Rectum (tissue), 1 donor: ENCODE data around the genes KLHL8, FAM13A and CCSER1.

- PRO-cap: no peak
Measured at GRCh38 chr4:86999171-87000021, 64.6 kb downstream of the AFF1 start.

DNA sequence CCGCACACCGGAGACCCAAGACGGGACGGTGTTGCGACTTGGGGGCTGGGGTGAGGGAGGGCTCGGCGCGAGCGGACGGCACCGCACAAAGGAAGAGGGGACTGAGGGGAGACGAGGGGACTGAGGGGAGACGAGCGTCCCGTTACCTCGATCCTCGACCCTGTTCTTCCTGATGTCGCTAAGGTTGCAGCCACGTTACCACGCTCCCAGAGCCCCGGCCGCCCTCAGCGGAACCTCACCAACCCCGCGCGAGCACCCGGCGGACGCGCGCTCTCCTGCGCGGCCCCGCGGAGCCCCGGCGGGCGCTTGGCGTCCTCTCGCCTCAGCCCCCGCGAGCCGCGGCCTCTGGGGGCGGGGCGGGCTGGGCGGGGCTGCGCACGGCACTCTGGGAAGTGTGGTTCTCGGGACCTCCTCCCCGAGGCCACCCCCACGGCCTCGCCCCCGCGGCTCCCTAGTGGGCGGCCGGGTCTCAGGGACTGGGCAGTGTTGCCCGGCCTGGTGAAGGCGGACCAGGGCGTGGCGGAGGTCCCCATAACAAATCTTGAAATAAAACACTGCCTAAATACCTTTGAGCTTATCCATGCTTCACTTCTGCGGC is at the start of gene KLHL8:
TSS of gene KLHL8 (minus strand) at position 347 of the 598 bp plus-strand sequence.
- PRO-cap: bidirectional peak, plus-strand start at position 483 of the sequence, minus-strand start at position 347 of the sequence

DNA sequence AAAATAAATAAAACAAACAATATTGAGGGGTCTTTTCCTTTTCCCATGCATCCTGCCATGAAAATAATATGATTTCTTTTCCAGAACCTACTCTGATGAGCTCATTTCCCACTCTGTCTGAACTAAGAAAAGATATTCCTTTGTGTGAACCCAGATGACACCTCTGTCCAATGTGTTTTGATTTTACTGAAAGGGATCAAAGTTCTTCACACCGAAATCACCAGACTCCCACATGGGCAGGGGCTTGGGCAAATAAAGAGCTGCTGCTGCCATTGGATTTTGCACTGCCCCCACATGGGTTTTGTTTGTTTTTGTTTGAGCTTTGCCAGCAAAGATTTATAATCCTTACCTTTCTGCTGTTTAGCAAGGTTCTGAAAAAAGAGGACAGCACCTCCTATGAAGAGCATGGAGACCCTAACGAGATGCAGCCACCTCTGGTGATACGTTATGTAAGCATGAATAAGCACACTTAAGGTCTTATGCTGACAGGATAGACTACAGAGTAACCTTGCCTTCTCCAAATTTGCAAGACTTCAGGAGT is 44.4 kb downstream of the HSD17B13 start:
- PRO-cap: no peak

GRCh38 chr4:87510305-87510989 is 18.7 kb downstream of the SPARCL1 start:
- PRO-cap: no peak

GRCh38 chr4:87530710-87531366 is 1.7 kb upstream of the SPARCL1 start:
- PRO-cap: bidirectional peak, plus-strand start at chr4:87531146, minus-strand start at chr4:87530981

GRCh38 chr4:87892213-87892790 is 59.5 kb downstream of the MEPE start:
- PRO-cap: no peak

- PRO-cap: no peak
Measured at GRCh38 chr4:87924048-87924531, 51.4 kb upstream of the SPP1 start.

GRCh38 chr4:88051613-88052220 is 44.3 kb downstream of the PKD2 start:
- PRO-cap: no peak

- PRO-cap: no peak
Measured at GRCh38 chr4:88286967-88287345, 2.6 kb upstream of the PPM1K start.

GRCh38 chr4:88341035-88341574 is 37.5 kb upstream of the HERC6 start:
- PRO-cap: no peak

GRCh38 chr4:88591560-88592075 is 662 bp upstream of the HERC3 start:
- PRO-cap: bidirectional peak, plus-strand start at chr4:88591925, minus-strand start at chr4:88591922

DNA sequence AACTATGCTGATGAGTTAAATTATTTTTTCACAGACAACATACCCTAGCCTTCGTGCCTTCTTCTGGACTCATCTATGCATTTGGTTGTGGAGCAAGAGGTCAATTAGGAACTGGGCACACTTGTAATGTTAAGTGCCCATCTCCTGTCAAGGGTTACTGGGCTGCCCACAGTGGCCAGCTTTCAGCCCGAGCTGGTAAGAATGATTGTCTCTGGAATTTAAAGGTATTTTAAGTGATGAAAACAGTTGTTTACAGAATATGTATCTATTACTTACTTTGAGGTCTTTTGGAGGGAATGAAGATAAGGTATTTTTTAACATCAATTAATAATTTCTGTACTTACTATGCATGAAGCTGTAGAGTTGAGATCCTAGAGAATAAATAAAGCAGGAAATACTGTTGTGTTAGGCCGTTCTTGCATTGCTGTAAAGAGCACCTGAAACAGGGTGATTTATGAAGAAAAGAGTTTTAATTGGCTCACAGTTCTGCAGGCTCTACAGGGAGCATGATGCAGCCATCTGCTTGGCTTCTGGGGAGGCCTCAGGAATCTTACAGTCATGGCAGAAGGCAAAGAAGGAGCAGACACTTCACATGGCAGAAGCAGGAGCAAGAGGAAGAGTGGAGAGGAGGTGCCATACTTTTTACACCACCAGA is 41.7 kb downstream of the NAP1L5 start:
- PRO-cap: no peak

DNA sequence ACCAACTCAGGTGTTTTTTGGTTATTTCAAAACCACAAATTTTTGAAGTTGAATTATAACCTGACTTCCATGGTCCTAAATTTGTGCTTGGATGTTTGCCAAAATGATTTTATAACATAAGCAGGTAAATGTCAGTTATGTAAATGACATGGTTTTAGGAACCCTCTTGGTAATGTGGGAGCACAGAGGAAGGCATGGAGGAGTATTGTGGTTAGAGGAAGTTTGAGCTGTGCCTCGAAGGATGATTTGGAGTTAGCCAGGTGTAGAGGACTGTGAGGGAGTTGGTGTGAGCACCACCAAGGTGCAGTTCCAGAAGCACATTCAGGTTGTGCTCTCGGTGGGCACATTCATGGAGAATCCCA is 40.1 kb downstream of the NAP1L5 start:
- PRO-cap: no peak

DNA sequence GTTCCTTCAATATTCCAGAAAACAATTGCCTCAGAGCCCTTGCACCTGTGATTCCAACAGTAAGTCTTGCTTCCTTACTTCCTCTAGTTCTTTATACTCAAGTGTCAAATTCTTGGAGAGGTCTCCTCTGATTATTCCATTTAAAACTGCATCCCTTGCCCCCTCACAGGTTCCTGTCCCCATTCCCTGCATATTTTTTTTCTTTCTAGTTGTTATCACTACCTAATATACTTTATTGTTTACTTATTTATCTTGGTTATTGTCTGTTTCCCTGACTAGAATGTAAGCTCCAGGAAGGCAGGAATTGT is 81.2 kb upstream of the NAP1L5 start:
- PRO-cap: no peak

- PRO-cap: no peak
Measured at GRCh38 chr4:88826717-88827309, 129.2 kb upstream of the NAP1L5 start.

DNA sequence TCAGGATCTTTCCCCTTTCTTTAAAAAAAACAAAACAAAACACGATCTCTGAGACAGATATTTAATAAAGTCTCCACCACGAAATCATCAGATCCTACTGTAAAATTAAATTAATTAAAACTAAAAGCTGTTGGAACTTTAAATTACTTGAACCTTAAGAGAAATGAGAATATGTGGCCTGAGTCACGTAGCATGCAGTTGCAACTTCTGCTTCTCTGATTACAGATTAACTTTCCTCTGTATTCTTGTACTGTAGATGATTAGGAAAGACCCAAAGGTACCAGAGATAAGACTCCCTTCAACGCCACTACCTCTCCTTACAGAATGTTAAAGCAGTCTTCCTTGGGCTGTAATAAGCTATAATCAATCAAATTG is 47.9 kb downstream of the FAM13A start:
- PRO-cap: unidirectional peak, plus-strand start at position 274 of the sequence

- PRO-cap: bidirectional peak, plus-strand start at chr4:89057267, minus-strand start at chr4:89057166
Measured at GRCh38 chr4:89056678-89057585, at the start of gene FAM13A. Gene FAM13A, minus strand, starts transcription at chr4:89057185.

DNA sequence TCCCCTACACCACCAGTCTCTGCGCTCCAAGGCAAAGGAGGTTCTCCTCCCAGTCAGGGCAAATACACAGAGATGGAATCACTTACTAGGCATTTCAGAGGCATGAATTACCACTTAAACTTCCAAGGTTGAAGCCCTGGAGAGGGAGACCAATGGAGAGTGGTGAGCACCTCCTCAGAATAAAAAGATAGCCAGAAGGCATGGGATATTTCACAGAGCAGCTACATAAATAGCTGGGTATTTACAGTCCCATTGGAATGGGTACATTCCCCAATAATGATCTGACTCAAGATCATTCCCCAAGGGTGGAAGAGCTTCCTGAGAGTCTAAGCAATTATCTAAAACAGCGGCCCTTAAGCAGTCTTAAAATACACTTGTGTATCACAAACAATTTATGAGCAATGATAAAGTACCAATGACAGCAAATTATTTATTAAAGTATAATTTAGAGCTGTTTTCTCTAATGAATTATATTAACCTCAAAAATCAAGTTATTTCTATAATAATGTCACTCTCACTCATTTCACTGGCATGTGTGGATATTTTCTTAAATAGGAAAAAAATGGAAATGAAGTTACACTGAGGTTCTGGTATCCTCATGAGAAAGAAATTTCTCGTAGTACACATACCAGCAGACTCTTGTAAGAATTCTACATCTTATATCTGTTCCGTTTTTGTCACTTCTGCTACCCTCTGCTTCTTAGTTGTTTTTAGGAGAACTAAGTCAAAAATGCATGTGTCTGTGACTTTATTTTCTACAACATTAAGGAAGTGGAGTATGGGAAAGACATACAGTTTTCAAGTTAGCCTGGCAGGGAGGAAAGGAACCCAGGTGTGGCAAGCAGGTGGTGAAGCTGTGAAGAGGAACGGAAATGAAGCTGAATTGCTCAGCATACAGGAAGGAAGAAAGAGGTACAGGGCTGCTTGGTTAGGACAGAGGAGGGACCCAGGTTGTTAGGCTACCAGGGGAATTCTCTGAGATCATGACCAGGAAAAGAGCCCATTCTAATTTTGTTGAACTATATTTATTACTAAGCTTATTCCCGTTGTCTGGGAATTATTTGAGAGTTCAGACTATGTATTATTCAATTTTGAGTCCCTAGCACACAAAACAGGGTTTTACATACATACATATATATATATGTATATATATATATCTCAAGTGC is 9.7 kb downstream of the GPRIN3 start:
- PRO-cap: bidirectional peak, plus-strand start at position 917 of the sequence, minus-strand start at position 873 of the sequence

DNA sequence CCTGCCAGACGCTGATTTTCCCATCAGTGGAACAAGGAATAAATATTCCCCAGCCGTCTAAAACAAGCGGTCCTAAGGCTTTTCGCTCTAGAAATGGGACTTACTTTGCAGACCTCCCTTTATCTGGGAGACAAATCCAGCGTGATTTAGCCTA is 813 bp upstream of the SNCA start:
- PRO-cap: no peak

- PRO-cap: bidirectional peak, plus-strand start at chr4:90127394, minus-strand start at chr4:90127281; bidirectional peak, plus-strand start at chr4:90128011, minus-strand start at chr4:90127937
Measured at GRCh38 chr4:90127164-90128282, at the start of gene CCSER1. Gene CCSER1, plus strand, starts transcription at chr4:90127394.